Tongue (tissue), 2 donors: ENCODE data around the gene SMIM1.

GRCh38 chr1:2628671-2629267, 4.0 kb downstream of the MMEL1 start:
- RAMPAGE, long total RNA, result no peak

- RAMPAGE, long total RNA, result no peak
Measured at GRCh38 chr1:3070795-3071265, 1.8 kb downstream of the PRDM16 start.

- RAMPAGE, long total RNA, result no peak
Measured at GRCh38 chr1:3073471-3074172, 4.6 kb downstream of the PRDM16 start.

GRCh38 chr1:3078241-3079006, 9.4 kb downstream of the PRDM16 start:
- RAMPAGE, long total RNA, result no peak

- RAMPAGE, long total RNA, result no peak
Measured at GRCh38 chr1:3096889-3097157, 27.8 kb downstream of the PRDM16 start.

GRCh38 chr1:3105436-3105978, 36.5 kb downstream of the PRDM16 start:
- RAMPAGE, long total RNA, result no peak

DNA sequence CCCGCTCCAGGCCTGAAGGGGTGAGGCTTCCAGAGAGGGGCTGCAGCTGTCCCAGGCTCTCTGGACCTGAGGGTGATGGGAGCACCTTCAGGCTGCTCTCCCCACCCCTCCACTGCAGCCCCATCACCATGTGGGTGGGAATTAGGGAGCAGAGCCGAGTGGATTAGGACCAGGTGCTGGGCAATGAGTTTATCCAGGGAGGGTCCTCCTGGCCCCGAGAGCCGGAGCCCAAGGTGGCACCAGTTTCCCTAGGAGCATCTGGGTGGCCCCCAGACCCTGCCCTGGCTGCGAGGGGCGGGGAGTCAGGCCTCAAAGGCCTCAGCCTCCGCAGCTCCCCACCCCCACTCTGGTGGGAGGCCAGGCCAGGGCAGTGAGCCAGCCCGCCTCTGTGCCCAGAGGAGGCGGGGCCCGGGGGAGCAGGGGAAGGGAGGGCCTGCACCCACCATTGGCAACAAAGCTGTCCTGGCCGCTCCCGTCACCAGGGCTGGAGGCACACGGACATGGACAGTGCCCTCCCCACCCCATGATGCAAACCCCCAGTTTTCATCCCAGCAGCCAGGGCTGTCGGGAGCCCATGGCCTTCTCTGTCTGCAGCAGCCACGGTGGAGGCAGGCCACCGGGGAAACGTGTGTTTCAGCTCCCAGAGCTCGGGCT, 101.4 kb downstream of the PRDM16 start:
- RAMPAGE, long total RNA, result no peak

GRCh38 chr1:3188620-3188980, 119.6 kb downstream of the PRDM16 start:
- RAMPAGE, long total RNA, result no peak

DNA sequence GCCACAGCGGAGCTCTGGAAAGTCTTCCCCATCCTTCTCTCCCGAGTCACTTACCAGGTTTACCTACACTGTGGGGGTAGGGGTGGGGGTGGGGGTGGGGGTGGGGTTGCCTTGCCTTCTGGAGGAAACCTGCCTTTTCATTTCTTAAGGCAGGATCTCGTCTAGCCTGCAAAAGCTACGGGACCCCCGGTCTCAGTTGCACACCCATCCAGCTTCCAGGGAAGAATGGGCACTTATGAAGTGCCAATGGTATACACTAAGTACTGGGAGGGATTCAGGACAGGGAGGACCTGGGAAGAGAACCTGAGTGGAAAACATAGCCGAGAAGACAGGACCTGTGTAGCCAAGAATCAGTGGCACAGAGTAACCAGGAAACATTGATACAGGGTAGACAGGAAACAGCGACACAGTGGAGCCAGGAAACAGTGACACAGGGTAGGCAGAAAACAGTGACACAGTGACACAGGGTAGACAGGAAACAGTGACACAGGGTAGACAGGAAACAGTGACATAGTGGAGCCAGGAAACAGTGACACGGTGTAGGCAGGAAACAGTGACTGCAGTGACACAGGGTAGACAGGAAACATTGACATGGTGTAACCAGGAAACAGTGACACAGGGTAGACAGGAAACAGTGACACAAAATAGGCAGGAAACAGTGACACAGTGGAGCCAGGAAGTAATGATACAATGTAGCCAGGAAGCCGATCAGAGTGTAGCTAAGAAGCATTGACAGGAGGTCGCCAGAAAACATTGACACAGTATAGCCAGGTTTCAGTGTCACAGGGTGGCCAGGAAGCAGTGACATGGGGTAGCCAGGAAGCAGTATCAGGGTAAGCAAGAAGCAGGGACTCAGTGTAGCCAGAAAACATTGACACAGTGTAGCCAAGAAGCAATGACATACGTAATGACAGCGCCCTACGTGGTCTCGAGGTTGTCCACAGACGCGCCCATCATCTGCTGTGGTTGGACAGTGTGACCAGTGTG, 138.0 kb upstream of the ARHGEF16 start:
- RAMPAGE, long total RNA, result no peak

DNA sequence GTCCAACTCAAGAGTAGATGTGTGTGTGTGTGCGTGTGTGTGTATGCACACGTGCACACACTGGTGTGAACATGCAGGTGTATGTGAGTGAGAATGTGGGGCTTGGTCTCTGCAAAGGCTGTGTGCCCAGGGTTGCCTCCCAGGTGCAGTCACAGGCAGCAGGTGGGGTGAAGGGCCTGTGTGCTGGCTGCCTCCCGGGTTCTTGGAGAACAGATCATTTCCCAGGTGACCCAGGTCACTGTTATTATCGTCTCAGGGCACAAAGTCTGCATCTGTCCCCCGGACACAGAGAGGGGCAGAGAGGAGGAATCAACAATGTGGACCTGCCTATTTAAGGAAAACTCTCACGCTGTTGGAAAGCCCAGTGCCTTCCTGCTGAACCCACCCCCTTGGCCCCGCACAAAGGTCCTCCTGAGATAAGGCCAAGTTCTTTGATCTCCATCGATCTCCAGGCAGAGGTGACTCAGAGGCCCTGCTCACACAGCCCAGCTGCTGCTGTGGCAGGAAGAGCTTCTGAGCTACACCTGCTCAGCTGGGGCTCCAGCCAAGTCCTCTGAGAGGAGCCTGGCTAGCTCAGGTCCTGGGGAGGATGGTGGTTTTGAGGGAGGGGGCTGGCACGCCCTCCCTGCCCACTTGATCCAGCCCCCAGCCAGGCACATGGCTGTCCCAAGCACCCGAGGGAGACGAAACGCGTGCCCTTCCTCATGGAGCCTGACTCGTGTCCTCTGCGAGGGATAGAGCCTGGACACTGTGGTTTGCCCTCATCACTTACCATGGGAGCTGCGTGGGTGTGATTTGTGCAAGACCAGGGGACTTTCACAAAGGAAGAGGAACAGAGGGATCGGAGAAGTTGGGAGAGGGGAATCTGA, 133.9 kb upstream of the ARHGEF16 start:
- RAMPAGE, long total RNA, result no peak

- RAMPAGE, long total RNA, result no peak
Measured at GRCh38 chr1:3322864-3323997, 131.2 kb upstream of the ARHGEF16 start.

- RAMPAGE, long total RNA, result no peak
Measured at GRCh38 chr1:3453743-3454171, 708 bp upstream of the ARHGEF16 start.

- RAMPAGE, long total RNA, result no peak
Measured at GRCh38 chr1:3456566-3457215, 2.2 kb downstream of the ARHGEF16 start.

GRCh38 chr1:3465105-3465897, 10.8 kb downstream of the ARHGEF16 start:
- RAMPAGE, long total RNA, result no peak

- RAMPAGE, long total RNA, result no peak
Measured at GRCh38 chr1:3504771-3505127, 50.3 kb downstream of the ARHGEF16 start.

DNA sequence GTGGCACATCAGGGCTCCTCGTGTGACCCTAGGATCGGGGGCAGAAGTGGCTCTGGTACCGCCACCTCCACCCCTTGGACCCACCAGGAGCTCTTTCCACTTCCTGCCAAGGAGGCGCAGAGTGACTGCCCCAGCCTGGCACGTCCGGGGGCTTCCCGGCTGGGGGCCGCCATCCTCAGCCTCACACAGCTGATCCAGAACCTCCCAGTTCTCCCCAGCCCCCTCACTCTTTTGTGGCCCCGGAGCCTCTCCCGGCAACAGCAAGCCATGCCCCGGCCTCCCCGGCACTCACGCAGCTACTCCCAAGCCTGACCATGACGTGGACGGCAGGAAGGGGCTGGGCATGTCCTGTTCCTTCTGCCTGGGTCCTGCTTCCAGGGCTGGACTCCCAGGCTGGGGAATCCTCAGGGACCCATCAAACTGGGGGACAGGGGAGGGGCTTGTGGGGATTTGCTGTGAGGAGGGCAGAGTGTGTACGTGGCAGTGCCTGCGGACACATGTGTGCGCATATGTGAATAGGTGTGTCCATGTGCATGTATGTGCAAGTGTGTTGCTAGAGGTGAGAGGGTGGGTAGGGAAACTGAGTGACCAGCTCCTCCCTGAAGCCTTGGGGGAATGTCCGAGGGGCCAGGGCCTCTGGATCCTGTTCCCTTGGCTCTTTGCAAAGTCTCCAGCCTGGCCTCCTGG, 17.2 kb downstream of the TP73 start:
- RAMPAGE, long total RNA, result no peak

- RAMPAGE, long total RNA, result no peak
Measured at GRCh38 chr1:3707401-3708105, 44.7 kb upstream of the CCDC27 start.

GRCh38 chr1:3771941-3773008, at the start of gene SMIM1:
Gene SMIM1 (plus strand): TSS chr1:3772749.
- RAMPAGE, long total RNA, result no peak

GRCh38 chr1:3836332-3836762, 20.7 kb downstream of the CEP104 start:
- RAMPAGE, long total RNA, result no peak

DNA sequence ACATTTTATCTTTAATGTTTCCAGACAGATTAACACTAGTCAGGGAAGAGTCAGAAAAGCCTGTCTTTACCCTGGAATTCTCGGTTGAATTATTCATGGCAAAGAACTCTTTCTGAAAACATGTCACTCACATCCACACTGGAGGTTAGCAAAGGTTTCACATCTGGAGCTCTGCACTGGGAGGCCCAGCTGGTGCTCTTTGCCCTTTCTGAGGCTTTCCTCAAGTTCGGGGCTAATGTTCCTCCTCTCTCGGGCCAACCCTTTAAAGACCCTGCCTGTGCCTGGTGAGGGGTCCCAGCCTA, 265.9 kb upstream of the C1orf174 start:
- RAMPAGE, long total RNA, result no peak